BJ (cell line): Measurements from ENCODE around the genes UQCRFS1, PLEKHF1 and C19orf12.

DNA sequence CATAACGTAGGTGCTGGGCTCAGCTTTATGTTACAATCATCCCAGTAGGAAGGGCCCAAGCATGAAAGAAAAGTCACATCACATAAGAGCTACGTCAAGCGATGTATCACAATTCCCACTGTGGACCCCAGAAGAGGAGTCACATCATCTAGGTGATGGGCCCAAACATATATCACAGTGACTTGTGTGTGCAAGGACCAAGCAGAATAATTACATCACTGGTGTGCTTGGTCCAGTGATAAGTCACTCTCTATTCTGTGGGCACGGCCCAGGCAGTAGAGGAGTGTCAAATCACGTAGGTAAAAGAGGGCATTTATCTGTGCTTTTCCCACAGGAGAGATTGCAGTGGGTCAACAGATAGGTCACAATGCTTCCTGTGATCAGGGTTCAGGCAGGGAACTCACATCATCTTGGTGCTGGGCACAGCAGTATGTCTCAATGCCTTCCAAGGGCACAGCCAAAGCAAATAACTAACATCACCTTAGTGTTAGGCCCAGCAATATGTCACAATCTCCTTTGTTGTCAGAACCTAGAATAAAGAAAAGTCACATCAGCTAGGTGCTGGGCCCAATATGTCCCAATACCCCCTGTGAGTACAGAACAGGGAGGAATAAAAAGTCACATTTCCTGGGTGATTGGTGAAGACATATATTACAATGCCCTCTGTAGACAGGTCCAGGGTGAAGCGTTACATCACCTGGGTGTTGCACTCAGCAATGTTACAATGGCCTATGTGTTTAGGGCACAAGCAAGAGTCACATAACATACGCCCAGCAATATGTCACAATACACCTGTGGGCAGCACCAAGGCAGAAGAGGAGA is 11.2 kb upstream of the ZNF724 start:
- CAGE, long polyA plus RNA, result no peak
- RRBS, result no CpG with 5 or more reads among the region's 7 CpGs

- CAGE, long polyA plus RNA, result no peak
- RRBS, result no CpG with 5 or more reads among the region's 8 CpGs
Measured at GRCh38 chr19:23322774-23323955, 72.1 kb downstream of the ZNF91 start.

DNA sequence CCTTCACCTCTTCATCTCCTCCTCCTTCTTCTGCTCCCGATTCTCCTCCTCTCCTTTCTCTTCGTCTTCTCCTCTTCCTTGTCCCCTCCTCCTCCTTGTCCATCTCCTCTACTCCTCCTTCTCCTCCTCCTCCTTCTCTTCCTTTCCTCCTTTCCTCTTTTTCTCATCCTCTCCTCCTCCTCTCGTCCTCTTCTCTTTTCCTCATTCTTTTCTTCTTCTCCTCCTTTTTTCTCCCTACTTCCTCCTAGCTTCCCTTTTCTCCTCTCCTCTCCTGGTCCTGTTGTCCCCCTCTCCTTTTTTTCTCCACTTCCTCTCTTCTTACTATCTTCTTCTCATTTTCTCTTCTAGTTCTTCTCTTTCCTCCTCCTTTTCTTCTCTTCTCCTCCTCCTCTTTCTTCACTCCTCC is 71.3 kb downstream of the ZNF91 start:
- CAGE, long polyA plus RNA, result no peak
- RRBS, result no CpG with 5 or more reads among the region's 3 CpGs

DNA sequence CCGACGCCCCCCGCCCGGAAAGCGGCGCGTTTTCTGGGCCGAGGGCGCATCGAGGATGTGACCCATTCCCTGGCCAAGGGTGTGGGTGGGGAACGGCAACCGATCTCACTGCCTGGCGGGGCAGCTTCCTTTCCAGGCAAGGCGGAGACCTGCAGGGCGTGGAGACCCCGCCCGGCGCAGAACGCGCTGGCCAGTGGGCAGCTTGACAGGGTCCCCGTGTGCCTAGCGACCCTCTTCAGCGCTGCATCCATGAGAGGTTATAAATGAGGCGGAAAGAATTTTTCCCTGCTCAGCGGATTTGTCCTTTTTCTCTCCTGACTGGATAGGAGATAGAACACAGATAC is 76.0 kb upstream of the ZNF91 start:
- CAGE, long polyA plus RNA, result no peak
- RRBS, result no CpG with 5 or more reads among the region's 25 CpGs

GRCh38 chr19:23967729-23967928 is 52.9 kb downstream of the ZNF726 start:
- CAGE, long polyA plus RNA, result no peak
- RRBS, result no CpG with 5 or more reads among the region's 1 CpG

- CAGE, long polyA plus RNA, result no peak
- RRBS, result no CpG with 5 or more reads among the region's 6 CpGs
Measured at GRCh38 chr19:24019319-24019771, 67.6 kb upstream of the ZNF254 start.

GRCh38 chr19:24093364-24093934 is 6.5 kb downstream of the ZNF254 start:
- CAGE, long polyA plus RNA, result no peak

DNA sequence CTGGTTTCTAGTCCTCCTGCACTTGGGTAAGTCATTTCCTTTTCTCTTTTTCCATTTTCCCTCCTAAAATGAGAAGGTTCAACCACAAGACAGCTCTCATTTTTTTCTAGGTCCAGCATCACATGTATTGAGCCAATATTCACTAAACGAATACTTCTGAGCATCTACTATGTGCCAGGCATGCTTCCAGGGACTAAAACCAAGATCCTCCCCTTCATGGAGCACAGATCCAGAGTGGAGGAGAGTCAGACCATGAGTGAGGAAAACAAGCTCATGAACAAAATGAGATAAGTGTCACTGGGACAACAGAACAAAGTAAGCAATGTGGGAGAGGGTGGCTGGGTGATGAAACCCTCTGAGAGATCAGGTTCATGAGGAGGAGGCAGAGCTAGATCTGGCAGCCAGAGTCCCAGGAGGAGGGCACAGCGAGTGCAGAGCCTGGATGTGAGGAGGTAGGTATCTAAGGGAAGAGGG is 1312.0 kb downstream of the UQCRFS1 start:
- CAGE, long polyA plus RNA, result no peak
- RRBS, result no CpG with 5 or more reads among the region's 2 CpGs

DNA sequence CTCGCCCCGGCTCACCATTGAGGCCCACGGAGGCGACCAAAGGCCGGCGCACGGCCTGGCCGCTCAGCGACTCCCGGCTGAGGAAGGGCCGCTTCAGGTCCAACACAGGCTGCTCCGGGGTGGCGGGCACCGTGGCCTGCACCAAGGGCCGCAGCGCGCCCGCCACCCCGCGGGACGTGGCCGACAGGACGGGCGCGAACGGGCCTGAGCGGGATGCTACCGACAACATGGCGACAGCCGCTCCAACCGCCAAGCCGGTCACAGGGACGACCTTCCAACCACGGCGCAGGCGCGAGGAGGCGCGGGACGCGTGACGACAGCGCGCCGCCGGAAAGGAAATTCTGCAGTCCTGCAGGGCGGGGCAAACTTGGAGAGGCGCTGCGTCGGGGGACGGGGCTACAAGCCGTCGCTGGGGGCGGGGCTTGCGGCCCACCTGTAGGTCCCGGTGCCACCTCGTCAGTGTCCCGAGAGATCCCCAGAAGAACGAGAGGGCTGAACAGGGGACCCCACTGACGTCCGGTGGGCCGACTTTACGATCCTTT is at the start of gene UQCRFS1:
Gene UQCRFS1, minus strand, starts transcription at position 262 of the 542 bp plus-strand sequence.
- CAGE, long polyA plus RNA, result start-site peak on the minus strand centred at position 255 of the sequence, 62 bp wide, 718 and 528 reads in 2 replicates
- RRBS, result 2% methylated on average over 26 of the region's 63 CpGs

DNA sequence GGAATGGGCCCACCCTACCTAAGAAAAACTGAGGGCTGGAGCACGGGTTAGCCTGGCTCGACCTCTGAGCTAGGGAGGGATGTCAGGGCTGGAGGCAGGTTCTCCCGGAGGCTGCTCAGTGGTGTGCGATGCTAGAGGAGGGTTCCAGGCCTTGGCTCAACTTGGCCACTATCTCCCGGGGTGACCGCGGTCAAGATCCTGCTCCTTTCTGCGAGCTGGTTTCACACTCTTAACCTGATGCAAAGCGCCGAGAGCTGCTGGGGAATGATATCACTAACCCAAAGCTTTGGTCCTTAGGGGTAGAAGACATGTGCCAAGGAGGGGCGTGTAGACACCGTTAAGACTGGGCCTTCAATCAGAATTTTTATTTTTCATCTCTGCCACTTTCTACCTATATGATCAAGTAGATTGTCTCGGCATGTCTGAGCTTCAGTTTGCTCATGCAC is 384 bp downstream of the POP4 start:
- CAGE, long polyA plus RNA, result no peak
- RRBS, result 1% methylated on average over 3 of the region's 13 CpGs

DNA sequence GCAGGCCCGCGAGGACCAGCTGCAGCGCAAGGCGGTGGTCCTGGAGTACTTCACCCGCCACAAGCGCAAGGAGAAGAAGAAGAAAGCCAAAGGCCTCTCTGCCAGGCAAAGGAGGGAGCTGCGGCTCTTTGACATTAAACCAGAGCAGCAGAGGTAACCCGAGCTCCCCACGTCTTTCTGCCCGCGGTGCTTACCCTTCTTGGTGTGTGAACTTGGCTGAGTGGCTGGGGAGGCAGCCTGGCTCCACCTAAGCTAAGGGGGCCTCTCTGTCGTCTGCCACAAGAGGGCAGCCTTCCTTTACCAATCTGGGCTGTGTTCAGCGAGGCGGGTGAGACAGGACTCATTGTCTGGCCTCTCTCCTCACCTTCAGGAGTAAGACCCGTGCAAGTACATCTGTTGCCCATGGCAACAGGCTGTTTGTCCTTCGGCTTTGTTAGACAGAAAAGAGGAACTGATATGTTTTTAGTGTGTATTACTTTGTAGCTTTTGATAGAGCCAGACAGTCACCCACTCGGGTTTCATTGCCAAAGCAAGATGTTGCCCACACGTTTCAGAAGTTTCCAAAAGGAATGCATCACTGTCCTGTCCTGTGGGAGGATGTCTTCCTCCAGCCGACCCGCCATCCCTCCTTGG is 4.5 kb downstream of the POP4 start:
- CAGE, long polyA plus RNA, result no peak
- RRBS, result no CpG with 5 or more reads among the region's 20 CpGs

DNA sequence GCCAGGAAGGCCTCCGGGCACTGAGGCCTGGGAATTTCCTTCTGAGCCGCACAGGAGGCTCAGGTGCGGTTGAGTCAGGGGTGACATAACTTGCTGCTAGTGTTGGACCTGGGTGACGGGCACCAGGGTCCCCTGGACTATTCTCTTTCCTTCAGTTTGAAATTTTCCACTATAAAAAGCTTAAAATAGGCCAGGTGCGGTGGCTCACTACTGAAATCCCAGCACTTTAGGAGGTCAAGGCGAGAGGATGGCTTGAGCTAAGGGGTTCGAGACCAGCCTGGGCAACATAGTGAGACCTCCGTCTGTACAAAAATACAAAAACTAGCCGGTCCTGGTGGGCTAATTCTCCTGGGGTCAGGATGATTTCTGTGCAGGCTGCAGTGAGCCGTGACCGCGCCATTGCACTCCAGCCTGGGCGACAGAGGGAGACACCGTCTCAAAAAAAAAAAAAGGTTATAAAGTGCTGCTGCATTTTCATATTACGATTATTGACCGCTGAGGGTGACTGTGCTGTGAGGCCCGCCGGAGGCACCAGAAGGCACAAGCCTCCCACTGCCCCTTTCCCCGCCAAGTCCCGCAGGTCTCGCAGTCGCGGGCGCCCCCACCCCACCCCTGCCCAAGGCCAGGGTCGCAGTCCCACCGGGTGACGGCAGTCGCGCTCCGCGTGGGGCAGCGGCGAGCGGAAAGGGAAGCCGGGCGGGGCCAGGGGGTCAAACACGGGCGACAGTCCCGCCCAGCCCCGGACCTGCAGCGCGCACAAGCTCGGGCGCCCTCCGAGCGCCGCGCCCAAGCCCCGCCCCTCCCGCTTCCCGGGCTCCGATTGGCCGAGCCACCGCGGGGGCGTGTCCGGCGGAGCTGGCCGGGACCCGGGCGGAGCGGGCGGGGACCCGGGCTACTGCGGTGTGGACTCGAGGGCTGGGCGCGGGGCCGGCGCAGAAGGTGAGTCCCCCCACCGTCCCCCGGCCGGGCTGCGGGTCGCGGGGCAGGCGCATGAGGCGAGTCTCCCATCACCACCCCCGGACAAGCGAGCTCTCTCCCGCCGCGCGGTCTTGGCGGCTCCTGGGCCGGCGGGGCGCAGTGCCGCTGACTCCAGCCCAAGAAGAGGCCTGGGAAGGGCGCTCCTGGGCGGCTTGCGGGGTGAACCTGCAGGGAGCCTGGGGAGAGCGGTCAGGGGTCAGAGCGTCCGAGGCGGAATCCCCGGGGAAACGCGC is at the start of gene PLEKHF1:
Gene PLEKHF1, plus strand, starts transcription at position 895 of the 1,211 bp plus-strand sequence.
- CAGE, long polyA plus RNA, result no peak
- RRBS, result 1% methylated on average over 56 of the region's 99 CpGs

- CAGE, long polyA plus RNA, result no peak
- RRBS, result no CpG with 5 or more reads among the region's 23 CpGs
Measured at GRCh38 chr19:29678289-29679224, 13.3 kb downstream of the PLEKHF1 start.

DNA sequence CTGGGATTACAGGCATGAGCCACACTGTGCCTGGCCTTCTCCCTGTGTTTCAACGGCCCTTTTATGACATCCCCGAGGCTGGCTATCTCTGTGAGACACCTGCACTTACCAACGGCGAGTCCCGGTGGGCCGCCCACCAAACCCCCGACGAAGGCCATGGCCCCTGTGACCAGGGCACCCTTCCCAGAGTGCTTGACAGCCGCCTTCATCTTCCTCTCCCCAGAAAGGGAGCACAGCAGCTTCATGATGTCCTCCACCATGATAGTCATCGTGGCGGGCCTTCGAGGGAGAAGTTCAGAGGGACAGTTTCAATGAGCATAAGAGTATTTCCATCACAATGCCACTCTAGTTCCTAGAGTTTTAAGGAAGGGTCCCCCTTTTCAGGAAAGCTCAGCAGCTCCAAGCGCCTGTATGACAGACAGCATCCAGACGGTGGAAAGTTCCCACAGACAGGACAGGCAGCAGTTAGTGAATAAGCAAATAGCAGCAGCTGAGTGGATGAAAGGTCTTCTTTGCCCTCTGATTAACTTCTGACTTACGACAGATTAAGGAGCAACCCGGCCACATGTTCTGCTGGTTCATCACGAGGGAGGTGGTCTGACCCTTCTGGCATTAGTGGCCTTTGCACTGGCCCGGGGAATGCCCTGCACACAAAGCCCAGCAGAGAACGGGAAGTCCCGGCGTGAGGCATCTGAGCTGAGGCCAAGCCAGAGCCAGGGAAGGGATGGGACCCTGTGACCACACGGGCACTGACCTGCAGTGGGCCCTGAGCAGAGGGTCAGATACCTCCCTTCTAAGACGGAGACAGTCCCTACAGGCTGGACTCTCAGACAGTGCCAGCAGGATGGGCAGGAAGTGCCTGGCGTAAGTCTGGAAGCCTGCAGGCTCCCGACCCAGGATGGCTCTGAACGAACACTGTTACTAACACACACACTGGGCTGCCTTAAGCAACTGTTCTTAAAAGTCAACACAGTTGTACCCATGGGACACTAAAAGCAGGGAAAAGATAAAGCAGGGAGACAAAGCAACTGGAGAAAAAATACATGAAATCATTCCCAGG is 6.6 kb downstream of the C19orf12 start:
- CAGE, long polyA plus RNA, result no peak
- RRBS, result 70% methylated on average over 3 of the region's 26 CpGs

- CAGE, long polyA plus RNA, result start-site peak on the minus strand at chr19:29715017-29715091, 54 and 54 reads in 2 replicates; start-site peak on the minus strand at chr19:29715195-29715224, 26 and 28 reads in 2 replicates
- RRBS, result 1% methylated on average over 47 of the region's 79 CpGs
Measured at GRCh38 chr19:29714912-29716019, at the start of gene C19orf12. TSS of gene C19orf12 (minus strand) at chr19:29715261.

DNA sequence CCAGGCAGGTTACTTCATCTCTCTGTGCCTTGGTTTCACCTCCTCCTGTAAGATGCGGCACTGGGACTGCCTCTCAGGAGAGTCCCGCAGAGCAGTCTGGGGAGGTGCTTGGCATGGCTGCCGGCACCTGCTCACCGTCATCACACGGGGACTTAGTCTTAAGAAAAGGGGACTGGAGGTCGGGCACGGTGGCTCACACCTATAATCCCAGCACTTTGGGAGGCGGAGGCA is 46.1 kb upstream of the C19orf12 start:
- CAGE, long polyA plus RNA, result no peak
- RRBS, result no CpG with 5 or more reads among the region's 8 CpGs

DNA sequence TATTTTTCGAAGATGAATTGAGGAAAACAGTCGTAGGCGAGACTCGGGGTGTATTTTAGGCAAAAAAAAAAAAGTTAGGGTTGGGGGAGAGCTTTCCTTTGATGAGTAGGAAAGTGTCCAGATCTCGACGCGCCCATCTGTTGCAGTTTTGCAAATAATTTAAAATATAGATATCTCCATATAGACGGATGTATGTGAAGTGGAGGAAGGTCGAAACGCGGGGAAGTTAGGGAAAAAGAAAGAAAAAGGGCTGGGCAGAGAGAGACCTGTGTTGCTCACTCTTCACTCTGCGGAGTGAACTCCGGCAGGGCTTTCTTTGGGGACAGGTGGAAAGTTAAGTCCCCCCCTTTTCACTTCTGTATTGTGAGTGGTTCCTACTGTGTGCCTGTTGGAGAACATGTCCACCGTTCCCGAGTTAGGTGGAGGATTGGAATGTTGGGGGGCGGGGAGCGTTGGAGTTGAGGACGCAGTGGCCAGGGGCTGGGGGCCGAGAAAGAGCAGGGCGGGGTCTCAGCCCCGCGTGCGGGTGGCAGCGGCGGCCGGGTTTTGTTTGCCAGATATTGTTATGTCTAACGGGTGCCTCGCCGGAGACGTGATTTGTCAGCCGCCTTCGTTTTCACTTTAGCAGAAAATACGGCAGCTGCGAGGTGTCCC is 145.1 kb upstream of the ZNF536 start:
- CAGE, long polyA plus RNA, result no peak
- RRBS, result 1% methylated on average over 7 of the region's 34 CpGs

DNA sequence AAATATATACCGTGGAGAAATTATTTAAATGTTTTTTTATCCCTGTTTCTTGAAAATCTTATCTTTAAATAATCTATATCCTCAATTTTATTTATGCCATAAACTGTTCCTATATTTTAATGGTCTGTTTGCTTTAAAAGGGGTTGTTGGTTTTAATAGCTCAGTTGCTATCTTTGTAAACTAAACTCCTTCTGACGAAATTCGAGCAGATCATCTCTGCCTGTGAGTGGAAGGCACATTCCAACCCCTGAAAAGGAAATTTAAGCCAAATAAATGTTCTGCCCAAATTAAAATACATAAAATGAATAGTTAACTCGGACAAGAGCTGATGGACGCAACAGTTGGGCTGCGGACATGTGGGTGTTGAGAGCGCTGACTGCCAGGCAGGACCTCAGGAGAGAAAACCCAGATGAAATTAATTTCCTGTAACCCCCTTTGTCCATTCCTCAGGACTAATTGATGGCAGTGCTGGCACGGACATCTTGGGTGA is 86.6 kb downstream of the TSHZ3 start:
- CAGE, long polyA plus RNA, result no peak
- RRBS, result no CpG with 5 or more reads among the region's 8 CpGs

- CAGE, long polyA plus RNA, result no peak
- RRBS, result no CpG with 5 or more reads among the region's 37 CpGs
Measured at GRCh38 chr19:31277349-31278400, 71.6 kb downstream of the TSHZ3 start.

DNA sequence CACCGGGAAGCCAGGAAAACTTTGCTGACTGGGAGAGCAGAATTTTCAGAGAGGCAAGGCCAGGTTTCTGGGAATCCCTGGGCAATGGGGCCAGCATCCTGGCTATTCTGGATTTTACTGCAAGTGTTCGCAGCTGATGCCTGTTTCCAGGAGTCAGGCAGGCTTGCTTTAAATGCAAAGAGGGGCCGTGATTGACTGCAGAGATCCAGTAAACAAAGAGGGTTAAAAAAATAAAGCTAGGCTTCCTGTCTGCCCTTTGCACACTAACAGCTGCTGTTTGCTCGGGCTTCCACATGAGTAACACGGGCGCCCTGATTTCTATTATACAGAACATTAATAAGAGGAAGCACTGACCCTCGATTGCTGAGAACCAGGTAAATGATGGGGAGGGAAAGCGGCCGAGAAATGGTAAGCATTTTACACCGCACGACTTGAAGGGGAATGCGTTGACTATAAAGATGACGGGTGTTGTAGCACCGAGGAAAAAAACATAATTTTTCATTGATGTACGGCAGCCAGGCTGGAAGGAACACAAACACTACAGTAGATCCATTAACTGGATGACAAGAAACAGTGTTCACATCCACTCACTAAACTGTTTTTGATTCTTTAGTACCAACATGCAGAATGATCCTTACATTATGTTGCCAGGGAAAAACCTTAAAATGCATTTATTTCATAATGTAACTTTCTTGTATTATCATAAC is 254.1 kb upstream of the ZNF507 start:
- CAGE, long polyA plus RNA, result no peak
- RRBS, result no CpG with 5 or more reads among the region's 15 CpGs